Esophagus muscularis mucosa (tissue), 4 donors: ENCODE measurements around a stretch of chr2.

DNA sequence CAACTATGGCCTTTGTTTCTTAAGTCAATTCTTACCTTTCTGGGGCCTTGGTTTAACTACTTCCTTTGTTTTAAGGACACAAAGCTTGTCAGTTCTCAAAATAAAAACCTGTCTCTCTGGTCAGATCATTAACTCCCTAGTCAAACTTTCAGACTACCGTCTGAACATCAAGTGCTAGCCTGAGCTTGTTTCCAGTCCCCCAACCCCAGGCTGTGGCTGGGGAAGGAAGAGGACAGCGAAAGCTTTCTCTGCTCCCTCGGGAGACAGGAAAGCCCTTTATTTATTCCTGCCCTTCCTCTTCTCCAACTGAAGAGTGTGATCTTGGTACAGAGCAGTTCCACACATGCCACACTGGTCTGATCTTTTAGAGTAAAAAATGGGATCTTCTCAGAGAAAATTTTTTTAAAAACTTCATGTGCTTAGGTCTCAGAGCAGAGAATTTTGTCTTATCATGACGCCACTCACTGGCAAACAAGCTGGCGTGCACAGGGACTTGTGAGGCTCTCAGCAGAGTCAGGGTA, 1.6 kb downstream of the SH3YL1 start:
- PRO-cap, result no peak
- RAMPAGE, long total RNA, 4 experiments, result no peak in any of the 4 experiments

DNA sequence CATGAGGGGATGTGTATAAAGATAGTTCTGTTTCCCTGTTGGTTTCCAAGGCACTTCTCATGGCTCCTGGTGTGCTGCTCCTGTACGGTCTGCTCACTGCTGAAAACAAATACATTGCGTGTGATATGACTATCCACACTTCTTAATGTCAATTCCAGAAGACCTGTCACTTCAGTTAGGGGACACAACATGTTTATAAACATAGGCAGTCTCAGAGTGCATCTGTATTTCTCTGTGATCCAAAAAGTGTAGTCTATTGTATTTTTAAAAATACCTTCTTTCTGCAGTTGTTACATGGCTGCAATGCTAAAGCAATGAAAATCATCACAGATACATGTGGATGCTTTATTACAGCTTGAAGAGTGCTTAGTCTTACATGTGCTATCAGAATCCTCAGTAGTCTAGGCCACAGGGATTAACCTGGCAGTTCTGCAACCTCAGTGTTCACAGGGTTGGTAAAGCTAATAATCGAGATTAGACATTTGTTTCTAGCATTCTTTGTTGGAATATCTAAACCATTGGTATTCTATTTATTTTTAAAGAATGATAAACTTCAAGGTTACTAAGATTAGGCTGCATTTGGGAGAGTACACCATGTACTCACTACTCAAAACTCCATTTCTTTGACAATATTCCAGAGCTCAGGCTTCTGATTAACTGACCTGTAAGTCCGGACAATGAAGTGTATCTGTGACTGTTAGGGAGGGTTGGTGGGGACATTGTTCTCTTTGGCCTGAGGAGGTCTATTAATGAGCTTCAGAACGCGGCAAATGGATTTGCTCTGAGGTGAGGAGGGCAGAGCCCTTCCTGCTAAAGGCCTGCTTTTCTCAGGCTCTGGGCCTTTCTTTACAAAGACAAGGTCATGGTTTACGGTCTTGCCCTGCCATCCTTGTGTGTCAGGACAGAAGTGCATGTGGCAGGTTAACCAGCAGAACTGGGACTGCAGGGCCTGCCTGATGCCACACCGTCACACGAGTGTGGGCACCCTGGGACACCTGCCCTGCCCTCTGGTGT, 7.5 kb downstream of the ALKAL2 start:
- PRO-cap, result no peak
- RAMPAGE, long total RNA, 4 experiments, result no peak in any of the 4 experiments

DNA sequence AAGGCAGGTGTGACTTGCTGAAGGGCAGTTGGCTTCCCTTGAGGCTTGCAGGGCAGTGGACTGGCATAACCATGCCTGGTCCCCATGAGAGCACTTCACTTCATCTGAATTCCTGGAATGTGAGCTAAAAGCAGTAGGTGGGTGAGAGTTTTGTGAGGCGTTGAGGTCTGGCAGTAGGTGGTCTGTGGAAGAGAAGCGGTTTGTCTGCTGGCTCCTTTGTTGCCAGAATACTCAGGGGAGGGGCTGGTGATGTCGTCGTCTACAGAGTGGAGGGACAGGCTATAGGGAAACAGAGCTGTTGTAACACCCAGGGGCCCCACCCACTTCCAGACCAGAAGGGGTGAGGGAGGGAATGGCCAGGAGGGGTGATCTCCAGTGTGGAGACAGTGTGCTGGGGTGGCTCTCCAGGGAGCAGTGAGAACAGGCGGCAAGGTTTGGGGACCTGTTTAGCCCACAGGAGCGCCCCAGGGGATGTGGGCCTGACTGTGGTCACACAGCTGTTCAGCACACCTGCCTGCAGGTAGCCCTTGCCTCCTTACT, 21.4 kb upstream of the ALKAL2 start:
- PRO-cap, result no peak
- RAMPAGE, long total RNA, 4 experiments, result no peak in any of the 4 experiments

GRCh38 chr2:430578-431114, 142.8 kb upstream of the ALKAL2 start:
- PRO-cap, result no peak
- RAMPAGE, long total RNA, 4 experiments, result no peak in any of the 4 experiments

DNA sequence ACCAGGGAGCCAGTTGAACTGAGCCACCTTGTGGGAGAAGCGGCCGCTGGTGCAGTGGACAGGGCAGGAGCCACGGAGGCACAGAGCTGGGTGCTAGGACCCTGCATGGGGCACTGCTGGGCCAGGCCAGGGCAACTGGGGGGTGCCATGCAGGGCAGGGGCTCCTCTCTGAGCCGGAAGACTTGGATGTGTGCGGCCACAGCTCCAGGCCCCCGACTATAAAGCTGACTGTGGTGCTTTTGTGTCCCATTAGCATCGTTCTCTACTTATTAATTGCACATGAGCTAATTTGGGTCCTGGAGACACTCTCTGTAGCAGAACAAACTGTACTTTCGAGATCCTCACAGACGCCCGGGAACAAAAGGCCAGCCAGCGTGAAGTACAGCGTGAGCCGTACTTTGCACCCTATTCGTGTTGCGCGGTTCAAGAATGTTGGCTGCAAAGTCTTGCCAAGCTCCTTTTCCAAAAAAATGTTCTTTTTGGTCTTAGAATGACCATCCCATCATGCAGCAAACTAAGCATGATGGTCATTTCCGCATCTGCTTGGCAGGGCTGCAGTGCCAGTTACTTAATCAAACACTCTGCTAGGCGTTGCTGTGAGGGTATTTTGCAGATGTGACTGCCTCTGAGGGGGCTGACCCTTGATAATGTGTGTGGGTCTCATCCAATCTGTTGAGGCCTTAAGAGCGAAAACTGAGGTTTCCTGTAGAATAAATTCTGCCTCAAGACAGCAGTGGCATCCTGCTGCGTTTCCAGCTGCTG, 152.1 kb upstream of the ALKAL2 start:
- PRO-cap, result no peak
- RAMPAGE, long total RNA, 4 experiments, result no peak in any of the 4 experiments

DNA sequence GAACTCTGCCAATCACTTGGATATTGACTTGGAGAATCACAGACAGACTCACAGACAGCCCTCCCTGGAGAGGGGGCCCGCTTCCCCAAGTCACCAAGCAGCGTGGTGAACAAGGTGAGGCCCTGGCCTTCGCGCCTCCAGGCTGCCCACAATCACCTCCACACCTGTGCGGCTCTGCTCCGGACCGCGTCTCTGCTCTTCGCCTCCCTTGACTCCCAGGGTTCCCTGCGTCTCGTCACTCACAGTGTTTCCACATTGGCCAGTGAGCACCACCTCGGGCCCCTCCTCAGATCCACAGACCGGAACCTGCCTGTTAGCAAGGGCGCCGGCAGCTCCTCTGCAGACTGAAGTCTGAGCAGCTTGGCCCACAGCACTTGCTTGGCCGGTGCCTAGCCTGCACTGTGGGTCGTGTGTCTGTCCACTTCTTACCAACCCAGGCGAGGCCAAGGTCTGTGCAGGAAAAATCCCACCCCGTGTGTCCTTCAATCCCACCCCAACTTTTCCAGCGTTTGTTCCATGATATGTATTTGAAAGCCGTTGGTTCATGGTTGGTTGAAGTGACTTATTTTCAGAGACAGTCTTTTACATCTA, 155.3 kb upstream of the ALKAL2 start:
- PRO-cap, result no peak
- RAMPAGE, long total RNA, 4 experiments, result no peak in any of the 4 experiments

GRCh38 chr2:460660-461440, 173.0 kb upstream of the ALKAL2 start:
- PRO-cap, result no peak
- RAMPAGE, long total RNA, 4 experiments, result no peak in any of the 4 experiments

- PRO-cap, result no peak
- RAMPAGE, long total RNA, 4 experiments, result no peak in any of the 4 experiments
Observed at GRCh38 chr2:866255-866674, 84.4 kb upstream of the SNTG2 start.

GRCh38 chr2:1605624-1606226, 138.6 kb downstream of the PXDN start:
- PRO-cap, result no peak
- RAMPAGE, long total RNA, 4 experiments, result no peak in any of the 4 experiments

GRCh38 chr2:1625213-1626177, 118.8 kb downstream of the PXDN start:
- PRO-cap, result no peak
- RAMPAGE, long total RNA, 4 experiments, result no peak in any of the 4 experiments

- PRO-cap, result no peak
- RAMPAGE, long total RNA, 4 experiments, result no peak in any of the 4 experiments
Observed at GRCh38 chr2:1631541-1632215, 112.6 kb downstream of the PXDN start.

DNA sequence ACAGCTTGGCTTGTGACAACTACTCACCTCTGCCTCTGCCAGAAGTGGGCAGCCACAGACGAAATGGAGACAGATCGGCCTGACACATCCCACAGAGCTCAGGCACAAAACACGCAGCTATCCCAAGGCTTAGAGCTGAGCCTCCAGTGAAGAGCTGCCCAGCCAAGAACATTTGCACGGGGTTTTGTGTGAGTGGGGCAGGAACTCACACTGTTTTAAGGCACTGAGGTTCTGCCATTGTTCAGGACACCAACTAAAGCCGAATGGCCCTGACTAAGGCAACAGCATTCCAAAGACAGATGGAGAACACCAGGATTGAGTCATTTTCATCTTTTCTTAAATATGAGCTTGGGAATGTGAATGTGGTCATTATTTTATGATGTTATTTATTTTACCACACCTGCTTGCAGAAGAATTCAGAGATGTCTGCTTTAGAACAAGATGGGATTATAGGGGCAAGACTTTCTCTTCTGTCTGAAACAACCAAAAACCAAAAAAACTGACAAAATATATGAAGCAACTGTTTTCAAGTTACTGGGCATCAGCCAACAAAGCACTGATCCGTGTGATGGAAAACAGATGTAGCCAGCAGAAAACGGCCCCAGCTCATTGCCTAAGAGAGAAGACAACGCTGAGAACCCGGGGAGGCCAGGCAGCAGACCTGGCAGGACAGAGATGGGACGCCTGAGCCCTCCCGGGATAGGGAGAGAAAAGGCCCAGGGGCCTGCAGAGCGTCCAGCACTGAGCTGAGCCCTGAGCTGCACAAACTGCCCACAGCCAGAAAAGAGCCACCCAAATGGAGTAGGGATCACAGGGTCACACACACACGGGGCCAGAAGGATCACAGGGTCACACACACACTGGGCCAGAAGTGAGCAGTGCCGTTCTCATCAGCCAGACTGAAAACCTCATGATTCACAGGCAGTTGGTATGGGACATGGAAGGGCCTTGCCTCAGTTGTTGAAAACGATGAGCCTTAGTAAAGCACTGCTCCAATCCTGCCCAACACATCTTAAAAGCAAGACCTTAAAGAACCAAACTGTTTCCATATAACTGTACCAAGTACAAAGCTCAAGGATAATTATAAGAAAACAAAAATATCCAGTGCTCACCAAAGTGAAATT, 12.4 kb downstream of the PXDN start:
- PRO-cap, result unidirectional peak, plus-strand start at position 655 of the sequence
- RAMPAGE, long total RNA, 4 experiments, result no peak in any of the 4 experiments

DNA sequence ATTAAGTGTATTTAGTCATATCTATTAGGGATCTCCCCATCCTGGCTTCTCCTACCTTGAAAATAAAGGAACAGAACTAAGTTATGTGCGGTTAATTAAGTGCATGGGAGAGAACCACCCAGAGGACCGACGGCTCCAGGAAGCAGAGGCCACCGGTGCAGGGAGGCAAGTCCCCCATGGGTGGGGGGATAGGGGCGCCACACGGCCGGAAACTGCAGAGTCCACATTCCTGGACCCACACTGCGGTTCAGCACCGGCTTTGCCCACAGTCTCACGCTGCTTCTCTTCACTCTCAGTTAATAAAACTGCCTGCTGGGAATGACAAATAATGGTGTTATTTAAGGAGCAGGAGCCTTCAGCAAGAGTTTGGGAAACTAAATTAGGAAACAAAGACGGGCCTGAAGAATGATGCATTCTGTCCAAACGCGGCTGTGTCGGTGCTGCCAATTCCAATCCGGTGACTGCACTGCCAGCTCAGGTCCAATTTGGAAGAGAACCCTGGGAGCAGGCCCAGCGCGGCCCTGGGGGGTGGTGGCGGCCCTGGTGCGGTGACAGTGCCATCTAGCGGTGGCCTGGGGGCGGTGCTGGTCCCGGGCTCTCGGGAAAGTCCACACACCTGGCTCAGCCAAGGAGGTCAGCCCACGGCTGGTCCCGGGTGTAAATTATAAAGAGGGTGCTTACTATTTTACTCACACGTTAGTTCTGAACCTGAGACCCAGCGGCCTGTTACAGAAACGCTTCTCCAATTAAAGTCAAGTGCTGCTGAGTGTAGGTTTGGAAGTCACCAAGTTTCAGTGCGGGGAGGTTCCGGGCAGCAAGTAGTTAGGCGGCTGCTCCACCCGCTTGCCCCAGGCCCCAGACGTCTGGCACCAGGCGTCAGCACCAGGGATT, 73.1 kb upstream of the PXDN start:
- PRO-cap, result bidirectional peak, plus-strand start at position 613 of the sequence, minus-strand start at position 307 of the sequence
- RAMPAGE, long total RNA, 4 experiments, result no peak in any of the 4 experiments

DNA sequence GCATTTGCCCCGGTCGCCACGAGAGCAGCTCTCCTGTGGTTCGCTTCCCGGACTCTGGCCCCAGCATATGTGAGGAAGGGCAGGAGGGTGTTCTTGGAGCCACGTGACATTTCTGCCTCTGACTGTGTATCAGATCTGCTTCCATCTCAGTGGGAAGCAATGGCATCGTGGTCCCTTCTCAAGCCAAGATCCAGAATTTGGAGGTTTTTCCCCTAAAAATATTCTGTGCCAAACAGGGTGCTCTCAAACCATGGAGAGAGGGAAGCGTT, 74.2 kb upstream of the PXDN start:
- PRO-cap, result no peak
- RAMPAGE, long total RNA, 4 experiments, result no peak in any of the 4 experiments

DNA sequence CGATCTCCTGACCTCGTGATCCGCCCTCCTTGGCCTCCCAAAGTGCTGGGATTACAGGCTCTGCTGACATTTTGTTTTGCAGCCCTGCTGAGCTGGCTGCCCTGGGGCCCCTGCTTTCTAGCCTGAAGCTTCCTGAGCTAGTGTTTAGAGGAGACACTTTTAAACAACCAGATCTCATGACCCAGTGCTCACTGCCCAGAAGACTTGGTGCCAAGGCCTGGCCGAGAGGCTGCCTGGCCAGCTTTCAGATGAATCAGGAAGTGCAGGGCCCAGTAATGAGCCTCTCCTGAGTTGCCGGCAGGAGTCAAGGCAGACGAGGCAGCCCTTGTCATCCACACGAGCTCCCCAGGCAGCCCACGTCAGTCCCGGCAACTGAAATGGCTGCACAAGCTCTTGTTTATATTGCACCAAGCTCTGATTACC, 331.0 kb upstream of the MYT1L start:
- PRO-cap, result no peak
- RAMPAGE, long total RNA, 4 experiments, result no peak in any of the 4 experiments

GRCh38 chr2:3324862-3325224, 52.8 kb downstream of the EIPR1 start:
- PRO-cap, result no peak
- RAMPAGE, long total RNA, 4 experiments, result no peak in any of the 4 experiments

- PRO-cap, result no peak
- RAMPAGE, long total RNA, 4 experiments, result no peak in any of the 4 experiments
Observed at GRCh38 chr2:3403724-3403965, 24.2 kb downstream of the TRAPPC12 start.

- PRO-cap, result no peak
- RAMPAGE, long total RNA, 4 experiments, result no peak in any of the 4 experiments
Observed at GRCh38 chr2:3449630-3450260, 69.6 kb downstream of the ADI1 start.

DNA sequence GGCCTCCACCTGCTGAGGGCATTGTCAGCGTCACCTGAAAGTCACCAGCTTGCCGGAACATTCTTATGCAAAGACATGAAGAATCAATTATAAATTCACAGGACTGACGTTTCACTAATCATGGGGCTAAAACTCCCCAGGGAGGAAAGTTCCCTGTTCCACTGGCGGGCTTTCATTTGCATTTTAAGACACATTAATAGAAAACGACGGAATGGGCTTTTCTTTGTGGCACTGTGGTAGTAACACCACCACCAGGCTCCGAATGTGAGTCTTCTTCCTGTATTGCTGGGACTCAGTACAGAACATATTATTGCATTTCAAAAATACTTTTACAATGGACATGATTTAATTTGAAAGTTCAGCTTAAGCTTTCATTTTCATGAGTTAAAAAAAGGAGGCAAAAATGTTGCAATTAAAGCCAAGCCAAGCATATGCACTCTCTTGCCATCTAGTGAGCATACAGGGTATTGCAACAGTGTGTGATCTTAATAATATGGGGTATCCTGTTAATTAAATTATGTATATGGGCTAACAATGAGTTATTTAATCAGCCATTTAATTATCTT, 57.3 kb downstream of the ADI1 start:
- PRO-cap, result no peak
- RAMPAGE, long total RNA, 4 experiments, result no peak in any of the 4 experiments

DNA sequence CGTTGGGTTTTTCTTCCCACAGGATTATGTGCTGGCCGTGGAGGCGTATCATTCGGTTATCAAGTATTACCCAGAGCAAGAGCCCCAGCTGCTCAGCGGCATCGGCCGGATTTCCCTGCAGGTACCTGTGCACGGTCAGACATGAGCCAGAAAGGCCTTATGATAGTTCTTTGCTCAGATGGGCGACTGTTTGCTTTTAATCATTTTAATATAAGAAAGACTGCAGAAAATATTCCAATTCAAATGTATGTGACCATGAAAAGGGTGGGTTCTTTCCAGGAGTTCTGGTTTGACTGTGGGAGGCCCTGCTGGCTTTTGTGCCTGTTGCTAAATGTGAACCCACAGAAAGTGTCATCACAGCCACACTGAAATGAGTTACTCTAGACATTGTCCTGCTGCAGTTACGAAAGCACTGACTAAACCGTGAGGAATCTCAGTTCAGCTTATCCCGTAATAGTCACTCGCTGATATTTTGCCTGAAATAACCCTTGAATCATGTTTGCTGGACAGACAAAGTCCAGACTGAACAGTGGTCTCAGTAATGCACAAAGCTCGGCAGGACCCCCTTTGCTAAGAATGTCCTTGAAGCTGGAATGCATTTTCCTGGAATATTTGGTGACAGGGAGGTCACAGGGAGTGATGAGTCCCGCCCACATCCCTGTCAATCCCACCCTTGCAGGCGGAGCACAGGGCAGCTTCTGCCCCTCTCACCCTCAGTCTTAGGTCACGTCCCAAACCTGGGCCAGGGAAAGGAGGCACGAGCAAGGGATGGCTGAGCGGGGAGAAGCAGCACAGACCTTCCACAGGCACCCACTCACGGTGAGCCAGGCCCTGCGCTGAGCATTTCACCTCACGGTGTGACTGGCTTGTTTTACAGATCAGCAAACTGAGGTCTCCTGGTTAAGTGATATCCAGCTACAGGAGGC, 53.5 kb downstream of the ADI1 start:
- PRO-cap, result no peak
- RAMPAGE, long total RNA, 4 experiments, result no peak in any of the 4 experiments